Osteocyte (in vitro differentiated cells): ENCODE measurements around a stretch of chr11.

DNA sequence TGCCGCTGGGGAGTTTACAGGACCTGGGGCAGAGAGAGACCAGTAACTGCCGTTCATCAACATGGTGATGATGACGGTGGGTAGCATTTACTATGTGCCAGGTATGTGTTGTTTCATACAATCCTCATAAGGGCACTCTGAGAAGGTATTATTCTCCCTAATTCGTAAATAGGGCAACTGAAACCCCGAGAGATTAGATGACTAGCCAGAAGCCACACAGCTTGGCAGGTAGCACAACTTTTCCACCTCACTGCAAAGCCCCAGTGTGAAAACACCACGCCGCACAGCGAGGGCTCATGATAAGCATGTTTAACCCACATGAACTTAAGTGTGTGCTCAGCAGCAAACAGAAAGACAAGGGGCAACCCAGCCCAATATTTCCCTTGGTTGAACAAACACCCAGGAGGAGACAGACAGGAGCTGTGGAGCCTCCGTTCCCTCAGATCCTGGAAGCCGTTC lies 52.1 kb downstream of the CD6 start:
- PRO-cap: no peak

- PRO-cap: no peak
Measured at GRCh38 chr11:61119140-61119421, 16.8 kb downstream of the CD5 start.

- PRO-cap: no peak
Measured at GRCh38 chr11:61123480-61123890, 21.2 kb downstream of the CD5 start.

DNA sequence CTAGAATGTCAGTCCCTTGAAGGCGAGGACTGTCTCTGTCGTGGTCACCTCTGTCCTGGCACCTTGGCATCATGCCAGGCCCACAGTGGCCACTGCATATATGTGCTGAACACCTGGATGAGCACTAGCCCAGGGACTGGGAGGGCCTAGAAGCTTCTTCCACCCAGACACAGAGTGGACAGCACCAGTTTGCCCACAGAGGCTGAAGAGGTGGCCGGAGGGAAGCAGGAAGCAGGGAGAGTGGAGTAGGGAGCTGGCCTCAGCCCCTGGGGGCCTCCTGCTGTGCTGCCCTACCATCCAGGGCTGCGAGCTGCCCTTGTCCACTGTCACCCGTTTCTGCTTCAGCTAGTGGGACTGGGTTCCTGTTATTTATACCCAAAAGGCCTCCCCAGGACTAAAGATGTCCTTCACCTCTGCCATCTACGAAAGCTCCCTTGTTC lies 28.5 kb downstream of the VPS37C start:
- PRO-cap: no peak

DNA sequence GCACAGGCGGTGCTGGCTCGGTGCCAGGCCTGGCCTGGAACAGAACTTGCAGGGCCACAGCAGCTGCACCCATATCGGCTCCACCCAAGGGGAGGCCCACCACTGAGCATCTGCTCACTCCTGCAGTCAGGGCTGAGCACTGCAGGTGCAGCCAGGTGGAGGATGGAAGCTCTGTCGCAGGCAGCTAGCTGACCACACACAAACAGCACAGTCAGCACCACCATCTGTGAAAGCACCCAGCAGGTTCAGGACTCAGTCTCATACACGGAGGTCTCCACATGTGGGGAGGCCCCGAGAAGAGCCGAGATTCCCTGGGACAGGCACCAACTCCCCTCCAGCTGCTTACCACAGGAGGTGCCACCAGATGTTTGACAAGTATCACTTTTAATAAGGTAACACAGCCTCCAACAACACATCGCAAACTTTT lies 19.5 kb downstream of the VPS37C start:
- PRO-cap: no peak

DNA sequence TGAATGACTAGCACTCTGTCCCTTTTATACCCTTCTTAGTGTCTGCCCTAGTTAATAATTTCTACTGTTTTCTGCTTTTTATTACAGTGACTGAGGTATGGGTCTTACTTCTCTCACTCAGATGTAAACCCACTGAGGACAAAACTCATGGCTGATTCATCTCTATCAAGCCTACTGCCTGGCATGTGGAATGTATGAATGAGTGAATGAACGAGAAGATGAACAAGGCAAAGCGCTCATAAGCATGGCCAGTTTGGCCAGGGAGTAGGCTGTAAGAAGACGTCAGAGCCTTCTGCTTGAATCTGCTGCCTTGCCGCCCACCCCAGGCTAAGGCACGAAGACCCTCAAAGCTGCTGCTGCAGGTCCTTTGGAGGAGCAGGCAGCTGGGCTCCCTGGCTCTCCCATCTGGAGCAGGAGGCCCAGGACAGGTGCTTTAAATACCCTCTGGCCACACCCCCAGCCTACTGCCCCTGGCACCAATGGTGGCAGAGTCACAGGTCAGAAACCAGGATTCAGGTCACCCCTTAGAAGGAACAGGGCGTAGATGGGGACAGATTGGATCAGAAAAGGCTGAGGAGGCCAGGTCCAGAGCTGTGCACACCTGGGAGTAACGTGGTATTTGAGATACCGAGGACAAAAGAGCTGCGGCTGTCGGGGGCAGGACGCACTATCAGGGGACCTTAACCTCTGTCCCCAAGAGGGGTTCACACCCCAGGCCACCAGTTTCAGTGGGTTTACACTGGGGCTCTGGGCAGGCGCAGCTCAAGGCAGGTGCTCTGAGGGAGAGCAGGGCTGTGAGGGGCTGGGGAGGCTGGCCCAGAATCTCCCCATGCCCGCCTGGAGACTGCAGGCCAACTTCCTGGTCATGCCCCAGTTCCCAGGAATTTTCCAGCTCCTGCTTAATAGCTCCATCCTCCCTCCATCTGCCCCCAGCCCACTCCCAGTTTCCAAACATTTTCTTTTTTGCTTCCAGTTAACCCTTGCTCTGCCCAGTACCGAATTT lies 7.9 kb upstream of the PGA3 start:
- PRO-cap: no peak

DNA sequence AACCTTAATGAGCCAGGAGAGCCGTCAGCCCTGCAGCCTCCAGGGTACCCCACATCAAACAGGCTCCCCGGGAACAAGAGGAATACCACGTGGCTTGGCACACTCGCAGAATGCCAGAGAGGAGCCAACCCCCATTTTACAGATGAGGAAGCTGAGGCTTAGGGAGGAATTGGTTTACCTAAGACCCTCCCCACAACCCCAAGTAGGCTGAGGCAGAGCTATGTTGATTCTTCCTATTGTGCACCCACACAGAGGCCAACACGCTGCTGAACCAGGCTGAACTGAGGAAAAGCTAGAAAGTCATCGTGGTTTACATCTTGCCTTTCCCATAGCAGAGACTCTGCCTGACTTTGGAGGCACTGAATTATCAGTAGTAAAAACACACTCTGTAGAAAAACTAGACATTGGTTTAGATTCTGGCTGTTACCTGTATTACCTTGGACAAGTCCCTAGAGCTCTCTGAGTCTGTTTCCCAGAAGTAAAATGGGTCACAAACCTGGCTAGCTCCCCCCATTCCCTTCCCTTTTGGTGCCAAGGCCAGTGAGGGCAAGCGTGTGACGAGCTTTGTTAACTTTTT lies 793 bp downstream of the TKFC start:
- PRO-cap: no peak

DNA sequence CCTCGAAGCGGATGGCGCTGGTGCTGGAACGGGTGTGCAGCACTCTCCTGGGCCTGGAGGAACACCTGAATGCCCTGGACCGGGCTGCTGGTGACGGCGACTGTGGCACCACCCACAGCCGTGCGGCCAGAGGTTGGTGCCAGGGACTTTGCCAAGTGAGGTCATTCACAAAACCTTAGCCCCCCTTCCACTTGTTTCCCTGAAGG lies 11.0 kb downstream of the TKFC start:
- PRO-cap: no peak

GRCh38 chr11:61348800-61349713 lies 12.6 kb downstream of the CYB561A3 start:
- PRO-cap: no peak

GRCh38 chr11:61535301-61535886 lies 26.8 kb downstream of the LRRC10B start:
- PRO-cap: no peak

GRCh38 chr11:61594360-61594919 lies 13.6 kb upstream of the SYT7 start:
- PRO-cap: no peak

- PRO-cap: no peak
Measured at GRCh38 chr11:61654269-61655055, 25.7 kb upstream of the DAGLA start.

GRCh38 chr11:61655056-61655391 lies 25.2 kb upstream of the DAGLA start:
- PRO-cap: no peak

DNA sequence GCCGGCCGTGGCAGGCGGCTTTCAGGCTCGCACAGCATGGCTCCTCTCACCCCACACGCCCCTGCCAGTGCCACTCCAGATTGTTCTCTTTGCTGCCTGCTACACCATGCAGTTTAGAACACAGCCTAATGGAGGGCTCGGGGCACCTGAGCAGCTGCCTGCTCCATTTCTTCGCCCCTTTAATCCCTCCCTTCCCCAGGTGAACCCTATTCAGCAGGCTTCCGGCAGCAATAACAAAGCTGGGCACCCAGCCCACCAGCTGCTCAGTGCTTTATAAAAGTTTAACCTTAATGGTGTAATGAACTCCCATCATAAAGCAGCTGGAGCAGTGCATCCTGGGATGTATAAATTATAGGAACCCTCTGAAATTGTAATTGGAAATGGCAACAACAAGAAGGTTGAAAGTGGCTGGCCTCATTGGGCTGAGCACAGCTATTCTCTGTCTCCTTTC lies 10.8 kb downstream of the DAGLA start:
- PRO-cap: no peak

GRCh38 chr11:61742625-61743035 lies 9.8 kb upstream of the MYRF start:
- PRO-cap: no peak

GRCh38 chr11:61772064-61772393 lies 19.6 kb downstream of the MYRF start:
- PRO-cap: no peak

- PRO-cap: no peak
Measured at GRCh38 chr11:61797220-61798256, 4.8 kb downstream of the FEN1 start.

- PRO-cap: no peak
Measured at GRCh38 chr11:61802153-61802849, 9.6 kb downstream of the FEN1 start.

DNA sequence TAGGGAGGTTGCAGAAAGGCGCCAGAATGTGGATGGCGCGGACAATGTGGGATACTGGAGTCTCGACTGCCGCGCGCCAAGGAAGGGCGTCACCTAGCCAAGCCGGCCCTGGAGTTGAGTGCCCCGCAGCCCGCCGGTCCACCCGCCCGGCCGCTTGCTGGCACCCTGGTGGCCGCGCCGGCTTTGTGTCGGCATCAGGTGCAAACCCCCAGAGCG lies 686 bp upstream of the FADS2 start:
- PRO-cap: no peak

DNA sequence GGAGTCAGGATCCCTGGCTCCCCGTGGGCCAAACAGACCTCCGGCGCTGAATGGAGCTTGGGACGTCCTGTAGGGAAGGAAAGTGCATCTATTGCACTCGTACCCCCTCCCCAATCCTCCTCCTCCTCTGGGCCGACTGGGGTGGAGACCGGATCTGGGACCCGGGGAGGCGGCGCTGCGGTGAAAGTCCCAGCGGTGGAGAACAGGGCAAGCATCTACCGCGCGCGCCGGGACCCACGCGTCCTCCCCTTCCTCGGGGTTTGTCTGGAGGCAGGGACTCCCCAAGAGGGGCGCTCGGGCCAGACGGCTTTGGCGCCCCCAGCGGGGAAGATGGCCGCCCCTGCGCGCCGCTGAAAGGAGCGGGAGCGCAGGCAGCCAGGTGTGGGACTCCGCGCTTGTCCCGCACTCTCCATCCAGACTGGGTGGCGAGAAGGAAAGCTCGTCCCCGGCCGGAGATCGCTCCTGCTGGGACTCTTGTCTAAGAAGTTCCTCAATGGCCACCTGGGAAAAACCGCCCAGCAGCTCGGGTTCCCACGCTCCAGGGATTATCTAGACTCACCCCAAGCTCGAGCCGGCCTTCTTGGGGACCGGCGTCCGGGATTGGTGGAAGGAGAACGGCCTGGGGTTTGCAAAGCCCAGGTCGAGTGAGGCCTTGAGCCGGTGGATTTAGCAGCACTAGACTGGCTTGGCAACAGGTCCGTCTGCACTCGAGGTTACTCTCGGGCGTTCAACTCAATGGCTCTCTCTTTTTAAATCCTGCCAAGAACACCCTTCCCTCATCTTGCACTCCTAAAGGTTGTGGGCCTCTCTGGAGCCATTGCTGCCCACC lies 756 bp downstream of the FADS2 start:
- PRO-cap: bidirectional peak, plus-strand start at position 405 of the sequence, minus-strand start at position 262 of the sequence; unidirectional peak, minus-strand start at position 646 of the sequence